Endothelial cell of umbilical vein (primary cell): ENCODE results near the genes SRXN1 and TMEM74B.

- PRO-cap, result no peak
CAGE:
- cytosol, long polyA minus RNA, result no peak
- cytosol, long polyA plus RNA, result no peak
- long polyA plus RNA, result no peak
- nucleus, long polyA minus RNA, result no peak
- nucleus, long polyA plus RNA, result no peak
Measured at GRCh38 chr20:237511-237934, 10.5 kb downstream of the DEFB129 start.

GRCh38 chr20:322157-322877 is 3.0 kb upstream of the SOX12 start:
- PRO-cap, result no peak
CAGE:
- cytosol, long polyA minus RNA, result no peak
- cytosol, long polyA plus RNA, result no peak
- long polyA plus RNA, result no peak
- nucleus, long polyA minus RNA, result no peak
- nucleus, long polyA plus RNA, result no peak

GRCh38 chr20:588574-588873 is 21.6 kb downstream of the TCF15 start:
- PRO-cap, result no peak
CAGE:
- cytosol, long polyA minus RNA, result no peak
- cytosol, long polyA plus RNA, result no peak
- long polyA plus RNA, result no peak
- nucleus, long polyA minus RNA, result no peak
- nucleus, long polyA plus RNA, result no peak

DNA sequence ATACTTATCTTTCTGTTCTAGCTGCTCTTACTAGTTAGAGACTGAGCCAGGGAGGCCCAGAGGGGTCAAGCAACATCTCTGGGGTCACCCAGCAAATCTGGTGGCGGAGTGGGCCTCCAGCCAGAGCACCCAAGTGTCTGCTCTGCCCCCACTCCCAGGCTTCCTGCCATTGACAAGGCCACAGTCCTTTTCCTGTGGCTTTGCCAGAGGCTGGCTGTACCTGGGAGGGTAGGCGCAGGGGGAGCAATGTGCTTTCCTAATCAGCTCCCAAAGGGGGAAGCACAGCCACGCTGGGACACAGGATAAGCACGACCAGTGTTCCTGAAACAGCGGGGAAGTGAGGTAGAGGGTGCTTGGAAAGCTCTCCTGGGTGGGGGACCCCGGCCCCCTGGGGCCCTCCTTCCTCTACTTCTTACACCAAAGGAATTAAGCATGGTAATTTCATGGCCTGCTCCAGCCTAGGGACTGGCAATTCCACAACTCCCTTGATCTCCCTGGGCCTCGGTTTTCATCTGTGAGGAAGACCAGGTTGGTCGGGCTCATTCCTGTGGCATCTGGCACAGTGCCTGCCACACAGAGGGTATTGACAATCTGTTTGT is 7.6 kb downstream of the TCF15 start:
- PRO-cap, result no peak
CAGE:
- cytosol, long polyA minus RNA, result no peak
- cytosol, long polyA plus RNA, result no peak
- long polyA plus RNA, result no peak
- nucleus, long polyA minus RNA, result no peak
- nucleus, long polyA plus RNA, result no peak

- PRO-cap, result no peak
CAGE:
- cytosol, long polyA minus RNA, result no peak
- cytosol, long polyA plus RNA, result no peak
- long polyA plus RNA, result no peak
- nucleus, long polyA minus RNA, result no peak
- nucleus, long polyA plus RNA, result no peak
Measured at GRCh38 chr20:603094-603545, 7.0 kb downstream of the TCF15 start.

DNA sequence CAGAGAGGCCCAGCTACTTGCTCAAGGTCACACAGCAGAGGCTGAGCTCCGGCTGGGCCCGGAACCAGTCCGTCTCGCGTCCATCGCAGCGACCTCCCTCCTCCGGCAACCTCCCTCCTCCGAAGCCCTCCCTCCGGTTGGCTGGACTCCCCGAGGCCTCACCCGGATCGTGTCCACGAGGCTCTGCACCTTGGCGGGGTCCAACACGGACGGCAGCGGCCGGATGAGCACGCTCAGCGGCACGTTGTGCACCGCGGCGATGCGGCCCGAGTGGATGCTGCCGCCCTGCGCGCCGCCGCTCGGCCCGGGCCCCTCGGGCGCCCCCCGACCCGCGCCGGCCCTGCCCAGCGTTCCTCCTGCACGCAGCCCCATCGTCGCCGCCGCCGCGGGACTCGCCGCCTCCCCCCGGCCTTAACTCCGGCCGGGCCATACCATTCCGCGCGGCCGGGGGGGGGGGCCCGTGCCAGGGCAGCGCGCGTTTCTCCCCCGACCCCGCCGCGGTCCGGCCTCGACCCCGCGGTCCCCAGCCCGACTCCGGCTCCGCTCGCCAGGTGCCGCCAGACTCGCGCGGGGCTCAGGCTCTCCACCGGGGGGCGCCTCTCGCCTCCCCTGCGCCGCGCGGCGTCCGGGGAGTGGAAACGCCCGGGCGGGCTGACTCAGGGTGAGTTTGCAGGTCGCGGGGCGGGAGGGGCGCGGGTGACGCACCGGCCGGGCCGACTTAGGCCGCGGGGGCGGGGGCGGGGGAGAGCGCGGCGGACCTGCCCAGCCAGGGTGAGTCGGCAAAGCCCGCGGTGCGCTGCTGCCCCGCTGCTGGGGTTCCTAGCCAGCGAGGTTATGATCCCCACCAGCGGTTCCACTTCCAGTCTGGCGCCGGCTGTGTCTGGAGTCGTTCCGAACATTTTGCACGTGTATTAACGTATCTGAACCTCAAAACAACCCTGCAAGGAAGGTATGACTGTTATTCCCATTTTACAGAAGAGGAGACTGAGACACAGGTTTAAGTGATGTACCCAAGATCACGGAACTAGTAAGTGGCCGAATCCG is at the start of gene SRXN1:
TSS of gene SRXN1 (minus strand) at position 387 of the 1,044 bp plus-strand sequence.
- PRO-cap, result bidirectional peak, plus-strand start at position 774 of the sequence, minus-strand start at position 387 of the sequence
CAGE:
- cytosol, long polyA minus RNA, result no peak
- cytosol, long polyA plus RNA, result no peak
- long polyA plus RNA, result no peak
- nucleus, long polyA minus RNA, result start-site peak on the minus strand centred at position 388 of the sequence, 37 bp wide, 10 reads; start-site peak on the minus strand centred at position 609 of the sequence, 140 bp wide, 15 reads
- nucleus, long polyA plus RNA, result no peak

GRCh38 chr20:699714-700496 is 24.3 kb upstream of the SCRT2 start:
- PRO-cap, result no peak
CAGE:
- cytosol, long polyA minus RNA, result no peak
- cytosol, long polyA plus RNA, result no peak
- long polyA plus RNA, result no peak
- nucleus, long polyA minus RNA, result no peak
- nucleus, long polyA plus RNA, result no peak

DNA sequence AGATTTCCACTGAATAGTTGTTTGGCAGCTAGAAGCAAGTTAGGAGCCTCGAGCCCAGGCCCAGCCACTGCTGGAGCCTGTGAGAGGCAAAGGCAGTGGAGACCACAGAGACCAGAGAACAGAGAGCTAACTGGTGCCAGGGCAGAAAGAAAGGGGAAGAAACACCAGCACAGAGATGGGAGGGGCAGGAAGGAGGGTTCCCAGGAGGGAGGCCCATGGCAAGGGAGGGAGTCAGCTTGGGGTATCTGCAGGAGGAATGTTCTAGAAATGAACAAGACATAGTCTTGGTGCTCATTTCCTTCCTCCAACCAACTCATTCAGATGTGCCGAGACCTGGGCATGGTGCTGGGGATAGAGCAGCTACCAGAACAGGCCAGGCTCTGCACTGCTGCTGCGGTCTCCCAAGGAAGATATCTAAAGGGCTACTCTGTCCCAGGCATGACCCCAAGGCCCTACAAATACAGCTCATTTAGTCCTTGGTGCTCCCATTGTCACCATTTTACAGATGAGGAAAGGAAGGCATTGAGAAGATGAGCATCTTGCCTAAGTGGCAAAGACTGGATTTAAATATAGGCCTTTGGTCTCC is 10.6 kb downstream of the ANGPT4 start:
- PRO-cap, result no peak
CAGE:
- cytosol, long polyA minus RNA, result no peak
- cytosol, long polyA plus RNA, result no peak
- long polyA plus RNA, result no peak
- nucleus, long polyA minus RNA, result no peak
- nucleus, long polyA plus RNA, result no peak

DNA sequence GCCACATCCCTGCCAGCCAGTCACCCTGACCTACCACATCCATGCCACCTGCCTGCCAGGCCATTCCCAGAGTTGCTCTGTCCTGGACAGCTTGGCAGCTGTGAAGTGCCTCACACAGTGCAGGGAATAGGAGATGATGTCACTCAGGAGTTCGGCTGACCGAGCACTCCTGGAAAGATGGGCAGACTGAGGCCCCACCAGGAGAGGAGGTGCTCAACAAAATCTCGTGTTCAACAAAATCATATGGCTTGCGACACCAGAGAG is 12.5 kb upstream of the PSMF1 start:
- PRO-cap, result no peak
CAGE:
- cytosol, long polyA minus RNA, result no peak
- cytosol, long polyA plus RNA, result no peak
- long polyA plus RNA, result no peak
- nucleus, long polyA minus RNA, result no peak
- nucleus, long polyA plus RNA, result no peak

DNA sequence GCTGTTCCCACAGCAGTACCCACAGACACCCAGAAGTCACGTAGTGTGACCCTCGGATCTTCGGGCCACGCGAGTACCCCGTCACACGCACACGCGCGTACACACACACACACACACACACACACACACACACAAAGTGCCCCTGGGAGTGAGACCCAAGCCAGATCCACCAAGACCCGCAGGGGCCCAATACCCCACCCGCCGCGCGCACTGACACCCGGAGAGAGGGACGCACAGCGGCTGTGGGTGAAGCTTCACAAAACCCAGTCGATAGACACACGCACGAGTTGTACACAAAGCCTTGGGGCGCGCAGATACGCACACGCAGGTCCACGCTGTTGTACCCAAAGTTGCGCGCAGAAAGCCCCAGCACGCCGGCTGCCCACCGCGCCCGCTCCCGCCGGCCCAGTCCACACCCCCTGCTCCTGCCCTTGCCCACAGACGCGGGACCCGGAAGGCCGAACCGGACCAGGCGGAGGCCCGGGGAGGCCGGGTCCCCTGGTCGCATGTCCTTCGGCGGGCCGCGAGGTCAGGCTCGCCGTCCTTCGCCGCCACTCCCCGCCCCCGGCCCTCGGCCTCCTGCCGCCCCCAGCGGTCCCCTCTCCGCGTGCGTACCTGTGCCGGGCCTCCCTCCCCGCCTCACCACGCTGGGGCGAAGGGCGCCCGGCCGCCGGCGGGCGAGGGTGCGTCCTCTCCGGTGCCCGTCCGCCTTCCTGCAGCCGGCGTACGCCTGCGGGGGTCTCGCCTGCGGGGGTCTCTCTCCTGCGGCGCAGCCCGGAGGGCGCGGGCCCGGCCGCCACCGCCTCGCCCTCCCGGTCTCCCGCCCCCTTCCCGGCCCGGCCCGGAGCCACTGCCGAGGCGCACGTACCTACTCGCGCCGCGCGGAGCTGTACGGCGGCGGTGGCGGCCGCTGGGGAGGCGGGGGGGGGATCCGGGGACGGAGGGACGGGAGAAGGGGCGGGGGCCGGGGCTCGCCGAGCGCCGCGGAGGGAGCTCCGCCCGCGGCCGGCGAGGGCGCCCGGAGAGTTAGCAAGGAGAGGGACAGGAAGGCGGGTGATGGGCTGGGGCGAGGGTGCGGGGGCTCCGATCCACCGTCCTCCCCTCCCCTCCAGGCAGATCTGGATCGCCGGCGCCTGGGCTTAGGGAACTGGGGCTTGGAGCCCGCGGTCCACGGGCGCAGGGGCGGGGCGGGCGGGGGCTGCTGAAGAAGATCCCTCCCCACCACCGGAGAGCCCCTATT is at the start of gene TMEM74B:
TSS of gene TMEM74B (minus strand) at position 459 of the 1,240 bp plus-strand sequence.
- PRO-cap, result no peak
CAGE:
- cytosol, long polyA minus RNA, result no peak
- cytosol, long polyA plus RNA, result no peak
- long polyA plus RNA, result no peak
- nucleus, long polyA minus RNA, result no peak
- nucleus, long polyA plus RNA, result no peak

GRCh38 chr20:1185763-1186271 is 1.0 kb upstream of the TMEM74B start:
- PRO-cap, result no peak
CAGE:
- cytosol, long polyA minus RNA, result no peak
- cytosol, long polyA plus RNA, result no peak
- long polyA plus RNA, result no peak
- nucleus, long polyA minus RNA, result no peak
- nucleus, long polyA plus RNA, result no peak

DNA sequence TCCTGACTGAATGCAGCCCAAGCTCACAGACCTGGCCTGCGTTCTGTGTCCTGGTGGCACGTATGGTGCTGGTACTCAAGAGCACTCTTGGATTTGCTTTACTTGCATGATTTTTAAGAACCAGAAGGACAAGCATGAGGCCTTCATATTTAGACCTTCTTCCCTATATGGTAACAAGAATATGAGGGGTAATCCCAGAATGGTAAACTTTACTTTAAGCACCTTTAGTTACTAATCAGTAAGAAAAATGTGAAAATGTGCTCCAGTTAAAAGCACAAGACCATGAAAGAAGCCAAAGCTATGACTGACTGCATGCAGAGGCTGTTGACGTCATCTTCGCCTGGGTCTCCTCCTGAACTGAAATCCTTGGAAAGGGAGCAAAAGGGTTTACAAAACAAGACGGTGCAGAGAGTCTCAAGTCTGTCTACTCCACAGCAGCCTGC is 10.3 kb downstream of the FKBP1A start:
- PRO-cap, result no peak
CAGE:
- cytosol, long polyA minus RNA, result no peak
- cytosol, long polyA plus RNA, result no peak
- long polyA plus RNA, result no peak
- nucleus, long polyA minus RNA, result no peak
- nucleus, long polyA plus RNA, result no peak

DNA sequence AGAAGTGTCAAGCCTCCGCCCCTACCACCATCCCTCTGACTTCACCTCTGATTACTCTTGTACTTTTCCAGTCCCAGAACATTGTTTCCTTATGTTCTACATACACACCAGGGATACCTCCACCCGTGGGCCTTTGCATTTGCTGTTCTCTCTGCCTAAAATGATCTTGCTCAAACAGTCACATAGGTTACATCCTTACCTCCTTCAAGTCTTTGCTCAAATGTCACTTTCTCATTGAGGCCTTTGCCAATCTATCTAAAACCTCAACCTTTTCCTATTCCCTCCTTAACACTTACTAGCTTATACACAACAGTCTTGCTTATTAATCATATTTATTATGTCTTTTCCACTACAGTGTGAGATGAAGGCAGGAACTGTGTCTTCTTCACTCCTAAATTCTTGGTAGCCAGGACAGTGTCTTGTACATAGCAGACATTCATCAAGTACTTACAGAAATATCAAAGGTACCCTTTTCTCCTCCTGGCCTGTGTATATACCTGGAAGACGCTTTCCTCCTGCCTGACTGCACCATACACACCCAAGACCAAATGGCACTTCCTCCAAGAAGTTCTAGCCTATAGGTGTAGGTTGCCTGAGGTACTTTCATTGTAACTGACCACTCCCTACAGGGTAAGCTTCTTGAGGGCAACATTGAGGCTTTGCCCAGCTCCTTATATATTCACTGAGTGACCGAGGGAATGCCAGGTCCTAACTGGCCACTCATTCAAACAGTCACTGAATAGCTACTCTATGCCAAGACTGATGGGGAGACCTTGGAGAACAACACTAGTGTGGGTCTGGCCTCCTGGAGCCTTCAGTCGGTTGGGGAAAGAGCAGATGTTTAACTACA is 7.0 kb downstream of the FKBP1A start:
- PRO-cap, result no peak
CAGE:
- cytosol, long polyA minus RNA, result no peak
- cytosol, long polyA plus RNA, result no peak
- long polyA plus RNA, result no peak
- nucleus, long polyA minus RNA, result start-site peak on the minus strand centred at position 409 of the sequence, 791 bp wide, 126 reads
- nucleus, long polyA plus RNA, result no peak

DNA sequence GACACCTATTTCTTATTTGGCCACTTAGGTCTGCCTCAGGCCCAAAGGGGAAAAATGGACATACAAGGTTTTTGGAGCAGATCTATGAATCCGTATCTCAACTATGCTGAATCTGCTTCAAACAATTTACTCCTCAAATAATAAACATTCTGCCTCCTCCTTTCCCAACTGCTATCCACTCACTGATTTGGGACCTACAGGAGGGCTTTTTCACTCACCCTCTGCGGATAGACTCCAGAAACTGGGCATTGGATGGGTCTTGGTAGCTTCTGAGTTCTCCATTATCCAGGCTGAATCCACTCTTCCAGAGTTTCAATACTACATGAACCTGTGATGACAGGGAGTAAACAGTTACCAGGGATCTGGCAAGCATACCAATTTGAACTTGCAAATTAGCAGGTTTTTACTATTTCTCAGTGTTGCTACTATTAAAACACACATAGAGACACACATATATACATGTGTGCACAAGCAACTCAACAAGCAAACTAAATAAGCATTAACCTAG is 13.8 kb downstream of the NSFL1C start:
- PRO-cap, result no peak
CAGE:
- cytosol, long polyA minus RNA, result no peak
- cytosol, long polyA plus RNA, result no peak
- long polyA plus RNA, result no peak
- nucleus, long polyA minus RNA, result no peak
- nucleus, long polyA plus RNA, result no peak

DNA sequence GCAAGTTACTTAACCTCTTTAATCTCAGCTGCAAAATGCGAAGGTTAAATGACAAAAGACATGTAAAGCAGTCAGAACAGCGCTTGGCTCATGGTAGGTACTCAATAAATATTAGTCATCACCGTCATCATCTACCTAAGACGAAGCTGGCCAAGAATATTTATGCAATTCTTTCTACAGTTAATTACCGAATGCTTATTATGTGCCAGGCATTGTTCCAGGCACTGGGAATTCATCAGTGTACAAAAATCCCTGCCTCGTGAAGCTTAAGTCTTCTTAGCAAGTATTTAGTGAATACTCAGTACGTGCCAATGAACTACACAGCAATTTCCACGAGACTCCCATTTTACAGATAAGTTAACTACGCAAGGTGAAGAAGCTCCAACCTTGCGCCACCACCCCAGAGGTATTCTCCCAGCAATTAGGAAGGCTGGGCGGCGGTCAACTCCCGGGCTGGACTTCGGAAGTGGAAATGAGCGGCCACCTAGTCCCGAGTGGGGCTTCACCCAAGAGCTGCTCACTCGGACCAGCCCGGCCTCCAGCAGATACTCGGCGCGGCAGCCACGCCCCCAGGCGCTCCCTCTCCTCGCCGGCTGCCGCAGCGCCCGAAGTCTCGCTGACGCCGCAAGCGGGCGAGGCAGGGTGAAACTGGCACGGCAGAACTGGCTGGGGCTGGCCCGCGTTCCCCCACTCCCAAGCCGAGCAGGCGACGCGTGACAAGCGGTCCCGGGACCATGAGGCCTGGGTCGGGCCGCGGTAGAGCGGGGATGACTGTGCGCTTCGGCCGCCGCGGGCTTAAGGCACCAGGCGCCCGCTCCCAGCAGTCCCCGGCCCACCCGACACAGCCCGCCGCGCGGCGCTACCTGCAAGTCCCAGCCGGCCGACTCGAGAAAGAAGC is 543 bp downstream of the NSFL1C start:
- PRO-cap, result bidirectional peak, plus-strand start at position 608 of the sequence, minus-strand start at position 508 of the sequence; bidirectional peak, plus-strand start at position 842 of the sequence, minus-strand start at position 797 of the sequence
CAGE:
- cytosol, long polyA minus RNA, result no peak
- cytosol, long polyA plus RNA, result no peak
- long polyA plus RNA, result no peak
- nucleus, long polyA minus RNA, result no peak
- nucleus, long polyA plus RNA, result no peak

GRCh38 chr20:1618995-1619552 is 735 bp downstream of the SIRPB1 start:
- PRO-cap, result no peak
CAGE:
- cytosol, long polyA minus RNA, result no peak
- cytosol, long polyA plus RNA, result no peak
- long polyA plus RNA, result no peak
- nucleus, long polyA minus RNA, result no peak
- nucleus, long polyA plus RNA, result no peak

GRCh38 chr20:1888841-1889522 is 6.2 kb upstream of the SIRPA start:
- PRO-cap, result no peak
CAGE:
- cytosol, long polyA minus RNA, result no peak
- cytosol, long polyA plus RNA, result no peak
- long polyA plus RNA, result no peak
- nucleus, long polyA minus RNA, result no peak
- nucleus, long polyA plus RNA, result no peak

GRCh38 chr20:1895622-1896159 is 484 bp downstream of the SIRPA start:
- PRO-cap, result no peak
CAGE:
- cytosol, long polyA minus RNA, result no peak
- cytosol, long polyA plus RNA, result no peak
- long polyA plus RNA, result no peak
- nucleus, long polyA minus RNA, result no peak
- nucleus, long polyA plus RNA, result no peak

- PRO-cap, result no peak
CAGE:
- cytosol, long polyA minus RNA, result no peak
- cytosol, long polyA plus RNA, result no peak
- long polyA plus RNA, result no peak
- nucleus, long polyA minus RNA, result no peak
- nucleus, long polyA plus RNA, result no peak
Measured at GRCh38 chr20:1909766-1910335, 14.6 kb downstream of the SIRPA start.

DNA sequence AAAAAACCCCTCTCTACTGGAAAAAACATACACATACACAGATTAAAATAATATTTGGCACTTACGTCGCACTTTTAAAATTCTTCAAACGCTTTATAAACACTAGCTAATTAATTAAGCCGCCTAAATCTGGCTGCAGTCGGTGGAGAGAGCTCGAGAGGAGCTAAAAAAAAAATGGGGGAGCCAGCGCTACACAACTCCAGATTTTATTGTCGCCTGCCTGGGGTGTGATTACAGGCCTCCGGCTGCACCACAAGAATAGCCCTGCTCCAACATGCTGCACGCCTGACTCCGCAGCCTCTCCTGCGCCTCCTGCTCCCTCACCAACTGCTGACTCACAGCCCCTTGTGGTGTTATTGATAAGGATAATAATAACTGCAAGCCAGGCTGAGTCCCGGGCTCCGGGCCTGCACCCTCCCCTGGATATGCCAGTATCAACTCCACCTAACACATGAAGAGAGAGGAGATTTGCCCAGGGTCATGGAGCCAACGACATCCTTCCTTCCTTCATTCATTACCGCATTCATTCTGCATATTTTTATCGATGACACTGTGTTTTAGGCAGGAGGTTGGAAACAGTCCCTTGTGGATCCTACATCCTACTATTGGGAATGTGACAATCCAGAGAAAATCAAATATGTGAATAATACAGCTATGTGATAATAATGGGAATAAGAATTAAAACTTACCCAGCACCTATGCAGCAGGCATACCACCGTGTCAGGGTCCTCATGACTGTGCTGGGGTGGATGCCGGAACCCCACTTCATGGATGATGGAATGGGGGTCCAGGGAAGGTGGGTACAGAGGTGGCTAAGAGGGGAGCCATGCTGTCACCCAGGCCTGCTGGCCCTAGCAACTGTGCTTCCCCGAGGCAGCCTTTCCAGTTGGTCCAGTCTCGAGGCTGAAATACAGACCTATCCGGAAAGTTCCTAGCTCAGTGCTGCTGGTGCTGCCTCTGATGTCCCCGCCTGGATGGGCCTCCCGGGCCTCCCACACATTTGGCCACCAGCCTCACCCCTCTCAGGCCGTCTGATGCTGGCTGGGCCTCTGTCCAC is 17.1 kb downstream of the SIRPA start:
- PRO-cap, result no peak
CAGE:
- cytosol, long polyA minus RNA, result no peak
- cytosol, long polyA plus RNA, result no peak
- long polyA plus RNA, result no peak
- nucleus, long polyA minus RNA, result no peak
- nucleus, long polyA plus RNA, result no peak